Mesangial cell (primary cell): ENCODE results near the gene BPTF.

DNA sequence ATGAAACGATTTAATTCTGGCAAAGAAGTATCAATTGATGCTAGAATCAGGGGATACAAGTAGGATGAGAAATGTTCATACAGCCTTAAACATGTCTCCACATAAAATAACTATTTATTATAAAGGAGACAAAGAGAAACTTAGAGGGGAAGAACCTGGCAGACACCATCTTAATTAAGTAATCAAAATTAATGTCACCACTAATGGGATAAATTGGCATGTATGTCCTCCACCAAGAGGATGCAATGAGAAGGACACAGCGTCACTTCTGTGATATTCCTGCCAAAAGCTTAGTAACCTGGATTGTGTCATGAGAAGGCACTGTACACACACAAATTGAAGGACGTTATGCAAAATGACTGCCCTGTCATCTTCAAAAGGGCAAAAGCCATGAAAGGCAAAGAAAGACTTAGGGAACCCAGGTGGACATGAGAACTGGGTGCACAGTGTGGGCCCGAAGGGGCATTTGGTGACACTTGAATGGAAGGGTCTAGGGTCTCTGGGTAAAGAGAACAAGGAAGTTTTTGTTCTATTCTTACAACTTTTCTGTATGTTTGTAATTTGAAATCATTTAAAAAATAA is 3.8 kb upstream of the APOH start:
- RAMPAGE, long total RNA: no peak

- RAMPAGE, long total RNA: no peak
Observed at GRCh38 chr17:66296272-66296642, 6.2 kb upstream of the PRKCA start.

GRCh38 chr17:66565780-66566715 is 263.6 kb downstream of the PRKCA start:
- RAMPAGE, long total RNA: no peak

- RAMPAGE, long total RNA: no peak
Observed at GRCh38 chr17:66675807-66677001, 158.7 kb upstream of the CACNG5 start.

DNA sequence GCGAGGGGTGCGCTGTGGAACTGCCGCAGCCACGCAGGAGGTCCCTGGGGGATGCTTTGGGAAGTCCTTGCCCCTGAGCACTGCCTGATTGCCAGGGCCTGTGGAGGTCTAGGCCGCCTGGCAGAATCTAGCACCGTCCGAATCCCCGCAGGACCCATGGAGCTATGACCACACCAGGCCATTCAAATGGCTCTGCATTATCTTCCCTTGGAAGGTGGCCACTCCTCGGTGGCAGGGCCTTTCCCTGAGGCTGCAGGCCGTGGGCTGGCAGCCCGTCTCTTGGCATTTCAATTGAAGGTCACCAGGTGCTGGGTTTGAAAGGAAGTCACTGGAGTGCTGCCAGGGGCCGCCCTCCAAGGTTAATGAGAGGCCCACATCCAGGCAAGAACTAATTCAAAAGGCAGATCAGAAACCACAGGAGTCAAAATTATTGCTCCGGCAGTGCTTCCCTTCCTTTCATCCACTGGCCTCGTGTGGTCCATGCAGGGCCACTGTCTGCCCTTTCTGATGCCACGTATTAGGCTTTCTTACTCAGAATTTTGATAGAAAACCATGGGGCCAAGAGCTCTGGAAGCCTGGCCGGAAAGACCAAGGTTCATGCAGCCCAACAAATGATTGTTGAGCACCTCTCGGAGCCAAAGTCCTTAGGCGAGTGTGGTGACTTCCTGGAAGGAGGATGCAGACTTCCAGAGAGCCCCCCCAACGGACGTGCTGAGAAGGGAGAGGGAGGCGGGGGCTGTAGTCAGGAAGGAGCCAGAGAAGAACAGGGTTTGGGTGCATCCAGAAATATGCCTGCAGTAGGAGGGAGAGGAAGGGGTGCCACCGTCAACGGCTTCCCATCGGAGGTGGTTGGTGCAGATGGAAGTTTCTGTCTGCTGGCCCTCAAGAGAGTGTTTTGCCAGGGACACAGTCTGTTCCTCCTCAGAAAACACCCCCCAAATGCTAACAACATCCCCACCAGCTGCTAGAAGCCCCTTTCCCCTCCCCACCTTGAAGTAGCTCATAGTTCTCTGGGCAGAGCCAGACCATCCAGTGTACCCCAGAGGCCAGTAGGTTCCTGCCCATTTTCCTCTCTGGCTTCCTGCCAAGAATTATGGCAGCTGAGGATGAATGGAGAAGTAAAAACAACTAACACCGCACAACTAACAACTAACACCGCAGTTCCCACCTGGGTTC is 27.4 kb upstream of the CACNG5 start:
- RAMPAGE, long total RNA: no peak

DNA sequence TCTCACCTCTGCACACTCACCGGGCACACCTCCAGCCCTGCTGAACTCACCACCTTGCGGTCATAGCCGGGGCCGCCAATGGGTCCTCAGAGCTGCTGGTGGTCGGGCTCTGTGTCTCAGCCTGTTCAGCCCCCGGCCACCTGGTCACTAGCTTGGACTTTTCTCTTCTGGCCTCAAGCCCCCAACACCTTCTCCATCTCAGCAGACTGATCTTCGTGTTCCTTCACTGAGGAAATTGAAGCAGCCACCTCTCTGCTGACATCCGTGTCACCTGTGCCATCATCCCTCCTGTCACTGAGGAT is 53.5 kb upstream of the CACNG4 start:
- RAMPAGE, long total RNA: no peak

DNA sequence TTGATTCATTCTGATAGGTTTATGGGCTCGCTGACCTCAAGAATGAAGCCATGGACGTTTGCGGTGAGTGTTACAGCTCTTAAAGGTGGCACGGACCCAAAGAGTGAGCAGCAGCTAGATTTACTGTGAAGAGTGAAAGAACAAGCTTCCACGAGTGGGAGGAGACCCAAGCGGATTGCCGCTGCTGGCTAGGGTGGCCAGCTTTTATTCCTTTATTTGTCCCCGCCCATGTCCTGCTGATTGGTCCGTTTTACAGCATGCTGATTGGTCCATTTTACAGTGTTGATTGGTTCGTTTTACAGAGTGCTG is 17.5 kb downstream of the CACNG4 start:
- RAMPAGE, long total RNA: no peak

DNA sequence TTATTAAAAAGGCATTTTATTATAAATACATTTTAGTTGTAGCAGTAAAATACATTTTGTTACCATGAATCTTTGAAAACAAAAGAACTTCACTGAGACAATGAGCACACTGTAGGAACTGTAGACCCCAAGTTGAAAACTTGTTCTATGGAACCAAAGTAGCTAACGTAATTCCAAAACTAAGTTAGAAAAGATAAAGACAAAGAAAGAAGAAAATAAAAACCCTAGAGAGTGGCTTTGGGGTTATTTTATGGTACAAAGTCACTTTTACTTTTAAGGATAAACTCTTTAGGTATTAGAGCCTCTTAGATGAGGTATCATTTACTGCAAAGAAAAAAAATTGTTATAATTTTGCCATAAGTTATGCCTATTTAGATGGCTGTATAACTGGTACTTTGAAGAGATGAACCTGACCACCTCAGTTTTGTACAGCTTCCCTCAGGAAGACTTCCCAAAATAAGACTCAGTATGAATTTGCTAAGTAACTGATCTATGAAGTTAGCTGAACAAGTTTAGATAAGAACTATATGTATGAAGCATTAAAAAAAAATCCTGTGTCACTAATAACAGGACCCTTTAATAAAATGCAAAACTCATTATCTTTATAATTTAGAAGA is 26.2 kb downstream of the CACNG1 start:
- RAMPAGE, long total RNA: no peak

DNA sequence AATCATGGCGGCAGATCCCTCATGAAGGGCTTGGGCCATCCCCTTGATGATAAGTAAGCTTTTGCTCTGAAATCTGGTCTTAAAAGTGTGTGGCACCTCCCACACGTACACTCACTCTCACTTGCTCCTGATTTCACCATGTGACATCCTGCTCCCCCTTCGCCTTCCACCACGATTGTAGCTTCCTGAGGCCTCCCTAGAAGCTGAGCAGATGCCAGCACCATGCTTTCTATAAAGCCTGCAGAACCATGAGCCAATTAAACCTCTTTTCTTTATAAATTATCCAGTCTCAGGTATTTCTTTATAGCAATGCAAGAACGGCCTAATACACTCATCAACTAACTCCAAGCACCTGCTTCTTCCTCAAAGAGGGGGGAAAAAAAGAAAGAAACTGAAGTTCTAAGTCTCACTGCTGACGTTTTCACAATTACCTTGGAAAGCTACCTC is 88.0 kb downstream of the HELZ start:
- RAMPAGE, long total RNA: no peak

GRCh38 chr17:67171112-67171857 is 73.7 kb downstream of the HELZ start:
- RAMPAGE, long total RNA: no peak

- RAMPAGE, long total RNA: no peak
Observed at GRCh38 chr17:67262309-67262885, 17.4 kb upstream of the HELZ start.

GRCh38 chr17:67398411-67398918 is 21.4 kb downstream of the PITPNC1 start:
- RAMPAGE, long total RNA: no peak

GRCh38 chr17:67421524-67422473 is 44.7 kb downstream of the PITPNC1 start:
- RAMPAGE, long total RNA: no peak

DNA sequence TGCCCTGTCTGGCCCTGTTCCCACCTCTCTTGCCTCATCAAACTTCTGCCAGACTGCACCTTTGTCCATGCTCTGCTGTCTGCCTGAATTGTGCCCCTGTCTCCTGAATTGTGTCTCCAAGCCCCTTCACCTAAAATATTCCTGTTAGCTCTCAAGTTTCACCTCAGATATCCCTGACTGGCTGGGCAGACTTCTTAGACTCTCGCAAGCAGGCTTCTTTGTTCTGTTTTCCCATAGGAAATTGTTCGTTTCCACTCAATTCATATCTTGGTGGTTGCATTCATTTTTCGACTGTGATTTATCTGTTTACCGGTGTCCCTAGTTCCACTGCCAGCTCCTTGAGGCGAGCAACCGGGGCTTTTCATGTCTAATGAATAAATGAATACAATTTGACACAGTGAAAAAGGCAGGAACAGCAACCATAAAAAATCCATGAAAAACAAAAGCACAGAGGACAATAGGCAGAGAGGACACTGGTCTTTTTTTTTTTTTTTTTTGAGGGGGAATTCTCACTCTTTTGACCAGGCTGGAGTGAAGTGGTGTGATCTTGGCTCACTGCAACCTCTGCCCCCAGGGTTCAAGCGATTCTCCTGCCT is 66.2 kb downstream of the PITPNC1 start:
- RAMPAGE, long total RNA: no peak

DNA sequence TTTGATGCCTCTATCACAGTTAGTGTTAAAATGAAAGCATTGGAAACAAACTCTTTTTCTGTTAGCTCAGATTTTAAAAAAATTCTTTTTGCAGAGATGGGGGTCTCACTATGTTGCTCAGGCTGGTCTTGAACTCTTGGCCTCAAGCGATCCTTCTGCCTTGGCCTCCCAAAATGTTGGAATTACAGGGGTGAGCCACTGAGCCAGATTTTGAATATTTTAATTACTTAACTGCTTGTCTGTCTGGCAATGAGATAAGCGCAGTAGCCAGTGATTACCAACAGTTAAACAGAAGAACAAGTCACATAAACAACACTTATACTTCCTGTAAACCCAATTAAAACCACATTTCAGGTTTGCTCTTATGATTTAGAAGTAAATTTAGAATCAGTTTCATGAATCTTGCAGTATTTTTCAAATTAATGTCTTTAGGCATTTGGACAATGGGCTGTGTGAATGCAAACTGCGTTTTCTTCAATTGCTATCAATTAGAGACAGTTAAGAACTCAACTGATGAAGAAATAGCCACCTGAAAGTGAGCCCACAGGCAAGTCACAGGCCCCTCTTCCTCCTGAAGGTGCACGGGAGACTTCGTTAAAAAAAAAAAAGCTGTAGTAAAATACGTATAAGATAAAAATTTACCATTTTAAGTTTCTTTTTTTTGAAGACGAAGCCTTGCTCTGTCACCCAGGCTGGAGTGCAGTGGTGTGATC is 72.9 kb downstream of the PITPNC1 start:
- RAMPAGE, long total RNA: no peak

DNA sequence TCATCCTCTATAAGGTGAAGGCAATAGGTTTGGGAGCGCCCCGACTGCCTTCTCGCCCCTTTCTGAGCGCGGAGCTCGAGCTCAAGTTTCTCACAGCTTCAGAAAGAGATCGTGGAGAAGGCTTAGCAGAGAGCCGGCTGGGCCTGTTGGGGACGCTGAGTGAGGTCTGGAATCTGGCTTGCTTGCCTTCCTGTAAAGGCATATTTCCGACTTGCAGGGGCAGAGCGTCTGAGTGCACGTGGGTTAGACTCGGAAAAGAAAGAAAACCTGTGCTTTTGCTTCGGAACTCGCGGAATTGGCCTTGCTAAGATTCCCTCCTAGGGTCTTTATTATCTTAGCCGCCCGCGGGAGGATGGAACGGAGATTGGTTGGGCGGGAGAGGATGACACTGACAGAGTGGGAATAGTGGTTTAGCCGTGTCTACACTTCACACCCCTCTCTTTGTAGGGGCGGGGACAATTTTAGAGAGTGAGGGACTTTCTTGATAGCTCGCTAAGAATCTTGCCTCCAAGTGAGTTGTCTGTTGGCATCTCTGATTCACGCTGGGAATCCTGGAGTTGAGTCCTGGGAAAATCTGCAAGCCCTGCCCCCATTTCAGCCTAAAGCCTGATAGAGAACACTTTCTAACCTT is 454 bp downstream of the NOL11 start:
- RAMPAGE, long total RNA: no peak

DNA sequence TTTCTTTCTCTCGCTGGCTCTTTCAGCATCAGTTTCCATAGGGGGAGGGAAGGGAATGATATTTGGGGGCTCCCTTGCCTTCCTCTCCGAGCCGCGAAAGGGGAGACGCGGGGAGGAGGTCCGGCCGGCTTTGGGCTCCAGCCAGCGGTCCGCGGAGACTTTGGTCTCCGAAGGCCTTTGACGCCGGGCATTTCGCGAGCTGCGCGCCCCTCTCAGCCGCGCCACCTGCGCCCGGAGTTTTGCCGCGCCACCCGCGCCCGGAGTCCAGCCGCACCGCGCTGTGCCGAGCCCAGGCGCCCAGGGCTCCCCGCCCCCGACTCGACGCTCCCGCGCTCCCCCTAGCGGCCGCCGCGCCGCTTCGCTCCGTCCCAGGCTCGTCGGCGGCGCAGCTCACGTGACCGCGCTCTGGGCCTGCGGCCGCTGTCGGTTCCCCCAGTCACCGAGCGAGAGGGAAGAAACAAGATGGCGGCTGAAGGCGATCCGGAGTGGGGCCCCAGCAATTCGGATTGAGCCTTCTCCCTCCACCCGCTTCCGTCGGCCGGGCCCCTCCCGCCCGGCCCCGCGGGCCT is at the start of gene BPTF:
Gene BPTF, plus strand, starts transcription at position 435 of the 569 bp plus-strand sequence.
- RAMPAGE, long total RNA: no peak

- RAMPAGE, long total RNA: no peak
Observed at GRCh38 chr17:67893289-67893797, 68.0 kb downstream of the BPTF start.

DNA sequence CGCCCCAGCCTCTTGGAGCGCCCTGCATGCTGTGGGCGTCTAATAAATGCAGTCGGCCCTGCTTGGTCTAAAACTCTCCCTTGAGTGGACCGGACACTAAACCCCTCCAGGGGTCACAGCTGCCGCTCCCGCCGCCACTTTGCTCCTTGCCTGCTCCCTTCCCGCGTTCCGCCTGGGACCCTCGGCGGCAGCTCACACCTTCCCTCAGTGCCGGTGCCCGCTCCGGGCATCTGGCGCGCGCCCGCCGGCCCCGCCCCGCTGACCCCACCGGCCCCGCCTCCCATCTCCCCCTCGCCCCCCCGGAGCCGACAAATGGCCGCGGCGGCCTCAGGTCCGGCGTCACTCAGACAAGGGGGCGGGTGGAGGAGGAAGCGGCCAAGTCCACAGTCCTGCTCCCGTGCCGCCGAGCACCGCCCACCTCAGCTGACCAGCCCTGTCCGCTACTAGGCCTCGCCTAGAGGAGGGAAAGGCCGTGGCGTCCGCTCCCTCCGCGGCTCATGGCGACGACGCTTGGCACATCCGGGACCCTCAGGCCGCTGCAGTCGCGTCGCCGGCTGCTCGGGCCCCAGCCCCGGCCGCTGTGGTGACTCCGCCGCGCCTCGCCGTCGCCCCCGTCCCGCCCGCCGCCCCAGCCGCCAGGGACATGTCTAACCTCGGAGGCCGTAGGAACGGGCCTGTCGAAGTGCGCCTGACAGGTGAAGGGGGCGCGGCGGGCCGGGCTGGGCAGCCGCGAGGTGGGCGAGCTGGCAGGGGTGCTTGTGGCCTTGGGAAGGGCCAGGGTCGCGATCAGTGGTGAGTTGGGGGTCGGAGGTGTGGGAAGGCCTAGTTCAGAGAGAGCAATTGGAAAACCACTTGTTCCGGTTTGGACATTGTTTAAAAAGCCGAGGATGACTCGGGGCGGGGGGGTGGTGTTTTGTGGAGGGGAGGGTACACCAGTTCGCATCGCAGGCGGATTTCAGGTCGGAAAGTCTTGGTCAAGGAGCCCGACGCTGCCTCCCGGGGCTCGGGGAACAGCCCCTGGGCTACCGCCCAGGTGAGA is 66.0 kb downstream of the KPNA2 start:
- RAMPAGE, long total RNA: no peak

DNA sequence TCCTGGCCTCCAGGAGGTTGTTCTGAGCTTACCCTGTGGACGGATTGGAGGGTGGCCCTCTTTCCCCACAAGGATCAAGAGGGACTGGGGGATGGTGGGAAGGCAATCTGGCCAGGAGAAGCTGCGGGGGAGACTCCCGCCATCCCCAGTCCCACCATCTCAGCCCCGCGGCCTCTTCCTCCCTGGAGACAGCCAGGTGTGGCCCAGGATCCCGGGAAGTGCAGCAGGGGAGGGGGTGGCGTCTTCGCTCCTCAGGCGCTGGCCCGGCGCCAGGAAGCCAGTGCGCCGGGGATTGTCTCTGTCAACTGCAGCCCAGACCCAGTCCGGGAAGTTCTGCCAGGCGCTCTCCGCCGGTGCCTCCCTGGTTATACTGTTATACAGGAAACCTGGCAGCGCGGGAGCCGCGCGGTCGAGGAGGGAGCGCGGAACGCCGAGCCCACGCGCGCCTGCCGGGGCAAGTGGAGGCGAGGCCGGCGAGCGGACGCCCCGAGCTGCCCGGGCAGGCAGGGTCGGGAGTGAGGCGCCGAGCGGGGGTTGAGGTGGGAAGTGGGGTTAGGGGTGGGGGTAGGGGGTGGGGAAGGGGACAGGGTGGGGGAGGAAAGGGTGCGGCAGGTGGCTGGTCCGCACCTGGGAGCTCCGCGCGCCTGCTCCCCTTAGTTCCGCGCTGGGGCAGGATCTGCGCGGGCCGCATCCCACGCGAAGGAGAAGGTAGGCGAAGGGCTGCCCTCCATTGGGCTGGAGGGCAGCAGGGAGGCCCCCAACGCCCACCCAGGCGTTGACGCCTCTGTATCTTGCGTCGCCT is 51.7 kb upstream of the AMZ2 start:
- RAMPAGE, long total RNA: no peak